BJ (cell line): Measurements from ENCODE around the genes BLNK and TLL2.

DNA sequence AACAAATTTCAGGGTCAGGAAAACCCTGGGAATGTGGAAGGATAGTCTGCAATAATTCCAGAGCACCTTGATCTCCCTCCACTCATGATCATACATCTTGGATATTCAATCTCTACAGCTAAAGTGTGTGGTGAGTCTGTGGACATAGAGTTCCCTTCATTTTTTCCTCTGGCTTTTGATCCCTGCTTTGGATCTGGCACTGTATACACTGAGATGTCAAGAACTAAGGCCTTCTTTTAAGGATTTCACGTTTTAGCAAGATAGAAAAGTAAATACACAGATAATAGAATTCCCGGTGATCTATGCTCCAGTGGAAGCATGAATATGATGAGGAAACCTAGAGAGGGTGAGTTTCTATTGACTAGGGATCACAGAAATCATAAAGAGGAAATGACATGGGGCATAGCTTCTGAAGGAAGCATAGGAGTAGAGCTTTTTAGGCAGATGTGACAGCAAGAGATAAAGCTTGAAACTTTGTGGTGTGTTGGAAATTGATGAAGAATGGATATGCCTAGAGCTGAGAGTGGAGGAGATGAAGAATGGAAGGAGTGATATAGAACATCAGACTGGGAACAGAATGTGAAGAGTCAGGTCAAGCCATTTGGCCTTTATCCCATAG, 28.2 kb upstream of the CYP2C19 start:
- CAGE, long polyA plus RNA = no peak
- RRBS = no CpG with 5 or more reads among the region's 2 CpGs

DNA sequence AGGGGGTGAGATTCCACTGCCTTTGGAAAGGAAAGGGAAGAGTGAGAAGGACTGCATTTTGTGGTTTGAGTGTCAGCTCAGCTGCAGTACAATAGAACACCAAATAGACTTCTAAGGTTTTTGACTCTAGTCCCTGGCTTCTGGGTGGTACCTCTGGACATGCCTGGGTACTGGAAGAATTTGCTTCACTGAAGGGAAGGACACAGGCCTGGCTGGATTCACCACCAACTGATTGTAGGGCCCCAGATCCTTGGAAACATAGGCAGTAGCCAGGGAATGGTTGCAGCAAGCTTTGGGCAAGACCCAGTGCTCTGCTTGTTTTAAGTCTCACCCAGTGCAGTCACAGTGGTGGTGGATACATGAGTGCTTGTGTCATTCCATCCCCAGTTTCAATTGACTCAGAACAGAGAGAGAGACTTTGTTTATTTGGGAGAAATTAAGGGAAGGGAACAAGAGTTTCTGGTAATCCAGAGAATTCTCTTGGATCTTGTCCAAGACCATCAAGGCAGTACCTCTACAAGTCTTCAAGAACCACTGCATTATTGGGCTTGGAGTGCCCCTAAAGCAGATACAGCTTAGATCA, 19.0 kb downstream of the CYP2C8 start:
- CAGE, long polyA plus RNA = no peak

GRCh38 chr10:95230498-95231304, 36.7 kb downstream of the ACSM6 start:
- CAGE, long polyA plus RNA = no peak
- RRBS = 16% methylated on average over 6 of the region's 39 CpGs

- CAGE, long polyA plus RNA = no peak
- RRBS = no CpG with 5 or more reads among the region's 13 CpGs
Measured at GRCh38 chr10:95268302-95268917, 22.4 kb downstream of the PDLIM1 start.

DNA sequence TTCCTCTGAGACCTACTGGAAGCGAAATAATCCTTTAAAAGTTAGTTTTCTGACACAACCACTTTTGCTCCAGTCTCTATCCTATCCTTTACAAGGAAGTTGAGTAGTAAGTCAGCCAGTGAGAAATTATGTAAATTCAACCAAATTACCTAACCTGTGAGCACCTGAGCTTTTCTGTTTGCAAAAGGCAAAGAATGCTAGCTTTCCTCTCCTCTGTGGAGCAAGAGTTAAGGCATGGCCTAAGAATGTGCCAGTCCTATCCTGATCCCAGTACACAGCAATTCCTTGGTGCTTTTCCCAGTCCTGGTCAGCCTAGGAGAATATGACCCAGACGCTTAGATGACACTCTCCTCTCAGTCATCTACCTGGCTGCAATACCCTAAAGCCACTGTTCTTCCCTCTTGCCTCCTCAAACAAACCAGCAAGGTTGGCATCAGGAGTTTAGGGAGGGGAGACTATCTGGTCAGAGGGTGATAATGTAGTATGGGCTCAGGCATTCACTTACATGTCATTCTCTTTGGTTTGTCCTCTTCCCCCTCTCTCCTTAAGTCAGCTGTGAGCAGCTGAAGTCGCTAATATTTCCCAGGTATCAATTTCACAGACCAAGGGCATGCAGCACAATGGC, 4.1 kb downstream of the PDLIM1 start:
- CAGE, long polyA plus RNA = no peak
- RRBS = no CpG with 5 or more reads among the region's 3 CpGs

- CAGE, long polyA plus RNA = no peak
- RRBS = no CpG with 5 or more reads among the region's 6 CpGs
Measured at GRCh38 chr10:95350263-95350861, 59.6 kb upstream of the PDLIM1 start.

DNA sequence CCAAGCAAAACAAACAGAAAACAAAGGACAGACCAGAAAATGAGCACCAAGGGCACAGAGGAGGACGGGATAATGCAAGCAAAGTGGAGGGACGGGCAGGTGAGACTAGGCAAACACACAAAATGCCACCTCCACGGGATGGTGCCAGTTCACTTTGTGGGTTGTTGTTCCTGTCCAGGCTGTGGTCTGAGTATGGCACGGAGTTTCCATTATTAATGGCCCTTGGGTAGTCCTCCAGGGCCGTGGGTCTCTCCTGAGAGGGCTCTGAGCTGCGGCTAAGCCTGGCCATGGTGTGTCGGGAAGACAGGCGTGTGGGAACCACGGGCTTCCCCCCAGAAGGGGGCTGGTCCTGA, 64.7 kb upstream of the PDLIM1 start:
- CAGE, long polyA plus RNA = no peak
- RRBS = no CpG with 5 or more reads among the region's 9 CpGs

- CAGE, long polyA plus RNA = no peak
- RRBS = no CpG with 5 or more reads among the region's 6 CpGs
Measured at GRCh38 chr10:95419215-95419955, 128.6 kb upstream of the PDLIM1 start.

GRCh38 chr10:95459329-95459897, 101.8 kb downstream of the SORBS1 start:
- CAGE, long polyA plus RNA = no peak
- RRBS = no CpG with 5 or more reads among the region's 8 CpGs

DNA sequence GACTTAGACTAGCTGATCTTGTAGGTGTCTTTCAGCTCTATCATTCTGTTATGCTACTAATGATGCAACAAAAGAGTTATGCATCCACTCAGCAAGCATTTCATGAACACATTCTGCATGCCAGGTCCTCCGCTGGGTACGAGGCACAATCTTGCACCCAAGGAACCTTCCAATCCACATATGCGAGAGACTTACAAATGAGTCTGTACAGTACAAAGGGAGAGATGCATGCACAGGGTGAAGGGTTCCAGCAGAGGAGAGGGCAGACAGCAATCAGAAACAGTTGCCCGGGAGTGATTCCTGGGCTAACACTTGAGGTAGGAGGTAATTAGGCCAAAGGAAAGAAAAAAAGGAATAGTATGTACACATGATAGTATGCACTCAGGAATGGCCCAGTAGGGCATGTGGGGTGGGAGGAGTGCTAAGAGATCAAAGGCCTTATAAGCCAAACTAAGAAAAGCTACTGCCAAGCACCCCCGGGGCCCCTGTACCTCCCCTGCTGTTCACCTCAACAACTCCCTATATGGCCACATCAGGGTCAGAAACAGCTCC, 80.5 kb downstream of the SORBS1 start:
- CAGE, long polyA plus RNA = no peak
- RRBS = no CpG with 5 or more reads among the region's 5 CpGs

- CAGE, long polyA plus RNA = no peak
- RRBS = 73% methylated on average over 1 of the region's 11 CpGs
Measured at GRCh38 chr10:95499474-95500201, 61.5 kb downstream of the SORBS1 start.

GRCh38 chr10:95645936-95646640, 10.4 kb downstream of the ALDH18A1 start:
- CAGE, long polyA plus RNA = no peak
- RRBS = no CpG with 5 or more reads among the region's 2 CpGs

GRCh38 chr10:96118661-96119045, 11.4 kb upstream of the ZNF518A start:
- CAGE, long polyA plus RNA = no peak
- RRBS = no CpG with 5 or more reads among the region's 10 CpGs

- CAGE, long polyA plus RNA = no peak
- RRBS = no CpG with 5 or more reads among the region's 6 CpGs
Measured at GRCh38 chr10:96119143-96119517, 11.0 kb upstream of the ZNF518A start.

GRCh38 chr10:96124043-96125092, 5.7 kb upstream of the ZNF518A start:
- CAGE, long polyA plus RNA = no peak
- RRBS = no CpG with 5 or more reads among the region's 5 CpGs

- CAGE, long polyA plus RNA = no peak
- RRBS = no CpG with 5 or more reads among the region's 7 CpGs
Measured at GRCh38 chr10:96257760-96258549, 13.4 kb downstream of the BLNK start.

- CAGE, long polyA plus RNA = no peak
- RRBS = no CpG with 5 or more reads among the region's 9 CpGs
Measured at GRCh38 chr10:96271309-96272088, at the start of gene BLNK. Gene BLNK (minus strand): TSS chr10:96271569.

DNA sequence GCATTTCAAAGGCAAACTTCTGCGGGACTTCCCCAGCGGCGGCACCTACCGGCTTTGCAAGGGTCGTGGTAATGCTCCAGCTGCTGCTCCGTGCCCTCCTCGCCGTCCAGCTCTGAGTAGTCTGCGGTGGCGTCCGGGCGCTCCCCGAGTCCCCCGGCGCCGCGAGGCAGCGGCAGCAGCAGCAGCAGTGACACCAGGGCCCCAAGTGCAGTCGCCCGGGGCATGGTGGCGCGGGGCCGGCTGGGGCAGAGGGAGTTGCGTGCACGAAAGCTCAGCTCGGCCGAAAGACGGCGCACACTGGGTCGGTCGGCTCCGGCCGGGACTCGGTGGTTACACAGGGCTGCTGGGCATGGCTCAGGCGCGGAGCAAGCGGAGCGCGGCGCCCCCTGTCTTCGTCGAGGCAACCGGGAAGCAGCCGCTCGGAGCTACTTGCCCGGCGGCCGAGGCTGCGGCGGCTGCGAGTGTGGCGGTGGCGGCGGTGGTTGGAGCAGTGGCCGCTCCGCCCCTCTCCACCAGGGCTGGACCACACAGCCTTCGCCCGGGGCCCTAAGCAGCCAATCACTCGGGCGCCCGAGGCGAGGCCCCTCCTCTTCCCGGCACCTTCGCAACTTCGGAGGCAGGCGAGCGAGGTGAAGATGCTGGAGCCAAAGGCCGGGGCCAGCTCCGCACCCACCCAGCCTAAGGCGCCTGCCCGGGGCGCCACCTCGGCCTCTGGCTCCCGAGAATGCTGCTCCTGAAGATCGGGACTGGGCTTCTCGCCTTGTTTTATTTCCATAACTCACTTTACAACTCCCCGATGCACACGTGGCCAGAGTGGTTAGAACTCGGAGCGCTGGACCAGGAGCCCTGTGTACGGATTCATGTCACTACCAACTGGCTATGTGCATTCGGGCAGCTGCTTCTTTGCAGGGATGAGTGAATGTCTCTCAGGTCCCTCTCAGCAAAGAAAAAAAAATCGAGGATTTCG, at the start of gene TLL2:
Gene TLL2, minus strand, starts transcription at position 465 of the 967 bp plus-strand sequence.
- CAGE, long polyA plus RNA = no peak
- RRBS = 2% methylated on average over 43 of the region's 84 CpGs

DNA sequence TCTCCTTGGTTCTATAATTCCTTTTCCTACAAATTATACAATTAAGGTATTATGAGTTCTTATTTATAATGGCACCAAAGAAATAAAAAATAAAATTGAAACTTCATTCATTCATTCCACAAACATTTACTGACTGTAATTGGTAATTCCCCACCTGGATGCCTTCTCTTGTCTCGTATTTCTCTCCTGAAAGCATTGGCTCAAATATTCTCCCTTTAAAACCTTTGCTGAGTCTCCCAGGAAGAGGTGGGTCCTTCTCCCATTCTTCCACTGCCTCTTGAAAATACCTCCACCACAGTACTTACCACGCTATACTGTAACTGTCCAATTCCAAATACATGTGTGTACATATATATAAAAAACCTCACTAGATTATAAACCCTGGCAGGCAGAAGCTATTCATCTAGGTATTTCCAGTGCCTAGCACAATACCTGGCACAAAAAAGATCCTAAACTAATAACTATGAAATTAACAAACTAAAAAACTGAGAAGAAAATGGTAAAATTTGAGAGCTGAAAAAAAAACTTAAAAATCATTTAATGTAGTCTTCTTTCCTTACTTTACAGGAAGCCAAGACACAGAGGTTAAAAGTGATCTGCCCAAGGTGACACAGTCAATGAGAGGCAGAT, 17.4 kb upstream of the TLL2 start:
- CAGE, long polyA plus RNA = no peak
- RRBS = no CpG with 5 or more reads among the region's 2 CpGs

DNA sequence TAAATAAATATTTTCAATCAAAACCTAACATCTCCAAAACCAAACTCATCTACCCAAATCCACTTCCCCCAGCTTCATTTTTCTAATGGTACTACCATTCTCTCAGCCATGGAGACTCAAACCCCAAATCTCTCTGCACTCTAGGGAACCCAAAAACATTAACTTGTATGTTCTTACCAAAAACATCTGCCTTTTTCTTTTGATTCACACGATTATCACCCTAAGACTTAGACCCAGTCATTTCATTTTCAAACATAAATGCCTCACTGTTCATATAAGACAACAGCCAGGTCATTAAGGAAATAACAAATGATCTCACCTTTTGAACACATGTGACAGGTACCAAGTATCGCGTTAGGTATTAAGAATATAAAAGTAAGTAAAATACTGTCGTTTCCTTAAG, 8.9 kb downstream of the TM9SF3 start:
- CAGE, long polyA plus RNA = no peak
- RRBS = no CpG with 5 or more reads among the region's 4 CpGs